GM23248 (cell line): ENCODE measurements around the gene REEP5.

- RAMPAGE, long total RNA, result no peak
These were observed 272.0 kb downstream of the MAN2A1 start for GRCh38 chr5:109961712-109962059.

DNA sequence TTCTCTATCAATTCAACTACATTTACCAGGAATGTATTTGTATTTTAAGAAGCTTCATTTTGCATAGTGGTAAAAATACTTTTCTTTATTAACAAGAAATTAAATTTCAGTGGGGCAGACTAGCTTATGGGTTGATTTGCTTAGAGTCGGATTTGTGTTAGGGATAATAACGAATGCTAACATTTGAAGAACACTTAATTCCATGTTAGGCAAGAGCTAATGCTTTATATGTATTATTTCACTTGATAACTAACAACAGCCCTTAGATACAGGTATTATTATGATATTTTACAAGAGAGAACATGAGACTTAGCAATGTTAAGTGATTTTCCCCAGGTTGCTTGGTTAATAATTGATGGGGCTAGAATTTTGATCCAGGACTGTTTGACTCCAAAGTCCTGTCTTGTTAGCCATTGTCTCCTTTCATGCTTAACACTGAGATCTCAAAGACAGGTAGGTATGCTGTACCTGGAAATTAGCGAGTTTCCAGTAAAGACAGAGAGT, 300.5 kb downstream of the MAN2A1 start:
- RAMPAGE, long total RNA, result no peak

GRCh38 chr5:109992213-109992573, 302.5 kb downstream of the MAN2A1 start:
- RAMPAGE, long total RNA, result no peak

DNA sequence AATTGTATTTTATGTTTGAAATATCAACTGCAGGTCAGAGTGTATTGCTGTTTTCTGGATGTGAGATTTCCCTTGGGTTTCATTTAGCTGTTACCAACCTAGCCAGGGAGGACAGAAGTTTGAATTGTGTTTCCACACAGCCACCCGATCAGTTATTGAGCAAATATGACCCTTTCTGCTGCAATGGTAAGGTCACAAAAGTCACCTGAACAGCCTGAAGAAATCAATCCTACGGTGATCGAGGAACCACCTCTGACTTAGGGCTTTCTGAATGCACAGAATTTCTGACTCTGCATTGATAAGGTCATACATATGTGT, 419.9 kb downstream of the MAN2A1 start:
- RAMPAGE, long total RNA, result no peak

DNA sequence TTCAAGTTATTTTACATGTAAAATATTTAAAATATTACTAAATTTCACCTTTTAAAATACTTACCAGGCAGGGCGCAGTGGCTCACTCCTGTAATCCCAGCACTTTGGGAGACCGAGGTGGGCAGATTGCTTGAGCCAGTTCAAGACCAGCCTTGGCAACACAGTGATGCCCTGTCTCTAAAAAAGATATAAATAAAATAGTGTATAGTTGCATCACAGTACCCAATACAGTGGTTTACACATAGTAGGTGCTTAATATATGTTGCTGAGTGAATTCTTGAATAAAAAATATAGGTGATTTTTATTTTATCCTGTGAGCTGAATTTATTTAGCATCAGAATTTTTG, 4.0 kb upstream of the SLC25A46 start:
- RAMPAGE, long total RNA, result no peak

- RAMPAGE, long total RNA, result no peak
These were observed 53.4 kb downstream of the NREP start for GRCh38 chr5:111703641-111704045.

- RAMPAGE, long total RNA, result no peak
These were observed 8.7 kb downstream of the NREP start for GRCh38 chr5:111748241-111748681.

- RAMPAGE, long total RNA, result no peak
These were observed 266.7 kb upstream of the NREP start for GRCh38 chr5:112023620-112024077.

DNA sequence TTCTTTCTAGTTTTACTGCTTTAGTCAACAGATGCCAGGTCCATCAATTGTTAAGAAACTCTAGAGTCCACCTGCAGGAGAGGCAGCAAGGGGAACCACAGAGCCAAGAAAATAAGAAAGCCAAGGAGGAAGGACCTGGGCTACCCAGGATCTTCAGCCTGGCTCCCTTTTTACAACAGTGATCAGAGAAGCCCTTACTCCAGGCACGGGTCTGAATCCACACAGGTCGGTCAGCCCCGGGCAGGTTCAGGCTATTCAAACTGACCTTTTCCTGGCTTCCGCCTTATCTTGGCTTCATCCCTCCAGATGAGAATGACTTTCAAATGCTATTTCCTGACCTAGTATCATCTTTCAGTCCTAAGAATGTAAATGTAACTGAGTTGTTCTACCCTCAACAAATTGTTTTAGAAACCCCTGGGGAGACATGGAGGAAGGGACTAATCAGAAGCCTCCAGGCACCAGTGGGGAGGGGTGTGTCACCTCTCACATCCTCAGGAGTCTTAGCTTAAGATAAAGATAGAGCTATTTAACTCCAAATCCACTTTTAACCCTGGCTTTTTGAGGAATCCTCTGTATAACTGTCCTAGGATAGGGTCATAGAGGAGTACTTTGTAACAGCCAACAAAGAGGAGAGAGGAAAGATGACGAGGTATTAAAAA, 213.2 kb downstream of the EPB41L4A start:
- RAMPAGE, long total RNA, result no peak

GRCh38 chr5:112277028-112277309, 142.1 kb downstream of the EPB41L4A start:
- RAMPAGE, long total RNA, result no peak

DNA sequence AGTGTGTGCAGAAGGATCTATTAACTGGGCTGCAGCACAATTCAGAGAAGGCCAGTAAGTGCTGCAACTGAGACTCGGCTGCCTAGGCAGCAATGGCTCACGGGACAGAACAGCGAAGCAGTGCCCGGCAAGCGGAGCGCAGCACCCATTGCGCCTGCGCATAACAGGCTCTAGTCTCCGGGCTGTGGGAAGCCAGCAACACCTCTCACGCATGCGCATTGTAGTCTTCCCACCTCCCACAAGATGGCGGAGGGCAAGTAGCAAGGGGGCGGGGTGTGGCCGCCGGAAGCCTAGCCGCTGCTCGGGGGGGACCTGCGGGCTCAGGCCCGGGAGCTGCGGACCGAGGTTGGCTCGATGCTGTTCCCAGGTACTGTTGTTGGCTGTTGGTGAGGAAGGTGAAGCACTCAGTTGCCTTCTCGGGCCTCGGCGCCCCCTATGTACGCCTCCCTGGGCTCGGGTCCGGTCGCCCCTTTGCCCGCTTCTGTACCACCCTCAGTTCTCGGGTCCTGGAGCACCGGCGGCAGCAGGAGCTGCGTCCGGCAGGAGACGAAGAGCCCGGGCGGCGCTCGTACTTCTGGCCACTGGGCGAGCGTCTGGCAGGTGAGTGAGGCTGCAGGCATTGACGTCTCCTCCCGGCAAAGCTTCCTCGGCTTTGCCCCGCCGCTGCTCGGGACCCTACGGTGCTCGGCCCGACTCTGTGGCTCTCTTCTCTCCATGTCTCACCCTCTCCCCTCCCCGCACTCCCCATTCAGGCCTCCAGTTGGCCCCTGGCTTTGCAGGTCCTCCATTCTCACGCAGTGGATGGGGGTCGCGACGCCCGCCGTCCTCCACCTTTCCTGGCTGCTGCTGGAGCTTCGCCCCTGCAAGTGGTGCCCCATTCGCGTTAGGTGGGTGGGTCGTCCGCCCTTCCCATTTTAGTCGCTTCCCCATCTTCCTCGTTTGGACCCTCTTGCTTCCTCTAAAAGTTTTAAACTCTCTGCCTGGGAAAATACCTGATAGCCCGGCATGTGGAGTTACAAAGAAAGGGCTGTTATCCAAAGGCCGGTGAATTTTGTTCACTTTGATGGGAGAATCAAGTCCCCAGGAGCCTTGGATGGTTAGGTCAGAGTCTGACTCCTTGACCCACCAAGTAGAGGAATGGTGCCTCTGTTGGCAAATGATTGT, 30.0 kb upstream of the APC start:
- RAMPAGE, long total RNA, result no peak

DNA sequence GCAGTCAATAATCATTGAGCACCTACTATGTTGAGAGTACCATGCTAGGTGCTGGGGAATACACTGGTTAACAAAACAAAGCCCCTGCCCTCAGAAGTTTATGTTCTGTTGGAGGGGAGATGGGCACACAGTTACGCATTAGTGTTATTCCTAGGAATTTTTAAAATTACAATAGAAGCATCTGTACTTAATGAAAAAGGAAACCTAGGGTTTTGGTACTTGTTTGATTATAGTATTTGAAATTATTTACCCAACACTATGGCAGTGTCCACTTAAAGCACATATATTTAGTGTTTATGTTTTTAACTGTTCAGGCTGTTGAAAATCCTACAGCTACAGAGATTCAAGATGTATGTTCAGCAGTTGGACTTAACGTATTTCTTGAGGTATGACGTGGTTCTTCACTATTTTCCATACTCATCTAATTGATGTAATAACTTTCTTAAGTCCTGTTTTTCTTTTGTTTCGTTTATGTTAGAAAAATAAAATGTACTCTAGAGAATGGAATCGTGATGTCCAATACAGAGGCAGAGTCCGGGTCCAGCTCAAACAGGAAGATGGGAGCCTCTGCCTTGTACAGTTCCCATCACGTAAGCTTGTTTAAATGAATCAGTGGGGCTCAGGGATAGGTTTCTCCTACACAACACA, 3.2 kb downstream of the SRP19 start:
- RAMPAGE, long total RNA, result no peak

- RAMPAGE, long total RNA, result start-site peak on the minus strand at chr5:112922200-112922310, 30 and 854 reads in 2 replicates
These were observed at the start of gene REEP5 for GRCh38 chr5:112921902-112922824. Gene REEP5, minus strand, starts transcription at chr5:112922227.

- RAMPAGE, long total RNA, result no peak
These were observed 477 bp upstream of the DCP2 start for GRCh38 chr5:112975988-112976654.

GRCh38 chr5:113161718-113162362, 185.2 kb downstream of the DCP2 start:
- RAMPAGE, long total RNA, result no peak

DNA sequence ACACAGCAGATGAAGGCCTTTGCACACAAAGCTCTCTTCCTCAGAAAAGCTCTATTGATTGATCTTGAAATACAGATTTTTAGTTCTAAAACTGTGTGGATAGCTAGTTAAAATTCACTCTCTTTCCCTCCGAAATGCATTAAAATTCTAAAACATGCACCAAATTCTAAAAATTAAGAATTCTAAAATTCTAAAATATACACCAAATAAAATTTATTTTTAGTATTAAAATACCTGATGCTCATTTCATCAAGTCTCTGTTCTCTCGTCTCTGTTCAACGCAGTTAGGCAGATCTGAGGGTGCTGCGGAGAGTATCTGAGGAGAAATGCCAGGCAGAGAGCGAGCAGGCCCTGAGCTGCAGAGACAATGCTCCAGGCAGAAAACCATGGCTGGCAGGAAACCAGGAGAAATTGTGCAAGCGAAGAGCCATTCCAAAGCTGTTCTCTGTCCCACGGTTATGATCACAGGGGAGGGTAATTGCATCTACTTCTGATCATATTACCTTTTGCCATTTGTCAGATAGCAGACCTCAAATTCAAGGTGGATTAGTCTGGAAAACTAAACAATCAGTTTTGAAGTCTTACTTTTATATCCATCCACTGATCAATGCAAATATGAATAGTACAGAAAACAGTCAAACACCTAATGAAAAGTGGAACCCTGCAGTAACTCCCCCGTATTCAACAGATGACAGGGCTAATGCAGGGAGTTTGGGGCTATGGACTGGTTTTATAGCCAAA, 227.9 kb downstream of the DCP2 start:
- RAMPAGE, long total RNA, result no peak

GRCh38 chr5:113330701-113331221, 104.0 kb downstream of the TSSK1B start:
- RAMPAGE, long total RNA, result no peak

DNA sequence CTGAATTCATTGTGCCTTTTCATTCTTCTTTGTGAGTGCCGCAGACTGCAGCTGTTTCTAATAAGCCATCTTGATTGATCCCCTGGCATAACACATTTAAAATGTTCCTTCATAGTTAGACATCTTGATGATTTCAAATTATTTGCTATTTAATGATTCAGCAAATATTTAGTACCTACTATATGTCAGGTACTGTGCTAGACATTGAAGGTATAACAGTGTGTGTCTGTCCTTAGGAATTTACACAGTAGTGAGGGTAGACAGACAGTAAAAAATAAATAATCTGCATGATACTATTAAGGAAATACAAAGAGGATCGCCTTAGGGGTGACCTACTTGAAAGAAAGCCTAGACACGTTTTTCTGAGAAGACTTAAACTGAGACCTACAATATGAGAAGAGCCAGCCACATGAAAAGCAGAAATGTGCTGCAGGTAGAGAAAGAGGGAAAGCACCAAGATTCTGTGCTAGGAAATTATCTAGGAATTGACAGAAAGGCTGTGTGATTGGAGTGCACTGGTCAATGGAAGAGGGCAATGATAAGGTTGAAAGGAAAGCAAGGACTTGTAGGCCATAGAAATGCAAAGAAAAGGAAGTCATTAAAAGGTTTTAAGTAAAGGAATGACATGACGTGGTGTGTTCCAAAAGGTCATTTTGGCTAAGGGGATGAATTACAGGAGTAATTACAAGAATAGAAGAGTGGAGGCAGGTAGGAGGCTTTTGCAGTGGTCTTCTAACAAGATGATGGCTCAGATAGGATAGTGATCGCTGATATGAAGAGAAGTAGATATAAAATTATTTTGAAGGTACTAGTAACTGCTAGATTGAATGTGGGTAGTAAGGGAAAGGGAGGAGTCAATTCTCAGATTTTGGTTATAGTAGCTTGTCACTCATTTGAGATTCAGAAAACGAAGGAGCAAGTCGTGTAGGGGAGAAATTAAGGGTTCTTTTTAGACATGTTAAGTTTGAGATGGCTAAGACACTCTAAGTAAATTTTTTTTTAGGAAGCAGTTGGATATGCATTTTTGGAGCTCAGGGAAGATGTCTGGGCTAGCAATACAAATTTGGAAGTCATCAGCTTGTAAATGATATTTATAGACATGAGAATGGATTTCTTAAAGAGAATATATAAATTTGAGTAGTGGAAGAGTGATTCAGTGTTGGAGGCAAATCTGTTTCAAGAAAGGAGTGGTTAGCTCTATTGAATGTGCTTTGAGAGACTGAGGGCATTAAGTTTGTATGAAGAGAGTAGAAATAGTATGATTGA, 62.1 kb downstream of the YTHDC2 start:
- RAMPAGE, long total RNA, result no peak

- RAMPAGE, long total RNA, result no peak
These were observed 176.6 kb upstream of the KCNN2 start for GRCh38 chr5:114185257-114185680.

GRCh38 chr5:115171052-115171659, 1.4 kb upstream of the TRIM36 start:
- RAMPAGE, long total RNA, result no peak